Endothelial cell (in vitro differentiated cells): ENCODE measurements around a stretch of chr18.

DNA sequence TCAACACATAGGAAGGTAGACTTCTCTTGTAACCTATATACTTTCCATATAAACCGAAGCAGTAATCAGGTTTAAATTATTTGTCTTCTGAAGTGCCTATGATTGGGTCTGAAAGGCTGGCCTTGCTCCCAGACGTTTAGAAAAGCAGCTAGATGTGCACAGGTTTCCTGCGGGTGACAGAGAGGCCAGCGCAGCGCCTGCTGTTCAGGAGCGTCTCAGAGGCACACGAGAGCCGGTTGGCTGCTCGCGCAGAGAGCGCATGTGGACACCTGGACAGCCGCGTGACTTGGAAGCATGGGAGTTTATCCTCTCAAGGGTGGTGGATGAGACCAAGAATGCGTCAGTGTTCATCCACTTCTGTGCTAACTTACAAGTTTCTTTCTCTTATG is 303.7 kb downstream of the PTGR3 start:
- PRO-cap, result no peak

DNA sequence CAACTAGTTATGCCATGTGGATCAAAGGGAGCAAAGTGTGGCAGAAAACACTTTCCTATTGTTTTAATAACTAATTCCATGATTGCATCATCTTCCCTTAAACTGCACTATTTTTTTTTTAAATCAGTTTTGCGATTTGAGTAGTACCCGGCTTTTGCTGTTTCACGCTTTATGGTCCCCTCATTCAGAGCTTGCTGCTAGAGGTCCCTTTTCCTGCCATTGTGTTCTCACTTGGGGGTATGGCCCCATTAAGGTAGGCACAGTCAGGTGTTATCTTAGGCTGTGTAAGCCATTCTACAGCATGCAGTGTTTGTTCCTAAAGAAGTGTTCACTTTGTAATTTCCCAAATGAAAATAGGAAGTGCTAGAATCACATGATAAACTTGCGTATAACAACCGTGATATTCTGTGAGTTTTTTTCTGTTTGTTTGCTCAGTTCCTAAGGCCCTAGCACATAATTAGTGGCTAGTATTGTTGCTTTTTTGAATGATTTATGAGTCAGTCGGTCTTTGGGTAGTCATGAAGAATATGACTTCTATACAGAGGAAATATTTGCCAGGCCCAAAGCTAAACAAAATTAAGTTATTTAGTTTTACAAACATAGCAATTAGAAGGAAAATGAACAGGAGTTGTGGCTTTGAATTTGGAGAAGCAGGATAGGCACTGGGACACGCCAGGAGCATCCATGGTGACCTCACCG is 225.7 kb downstream of the PTGR3 start:
- PRO-cap, result no peak

- PRO-cap, result unidirectional peak, minus-strand start at chr18:75070667; bidirectional peak, plus-strand start at chr18:75071021, minus-strand start at chr18:75070842; bidirectional peak, plus-strand start at chr18:75071222, minus-strand start at chr18:75071147
These were observed 138.1 kb downstream of the PTGR3 start for GRCh38 chr18:75070470-75071671.

DNA sequence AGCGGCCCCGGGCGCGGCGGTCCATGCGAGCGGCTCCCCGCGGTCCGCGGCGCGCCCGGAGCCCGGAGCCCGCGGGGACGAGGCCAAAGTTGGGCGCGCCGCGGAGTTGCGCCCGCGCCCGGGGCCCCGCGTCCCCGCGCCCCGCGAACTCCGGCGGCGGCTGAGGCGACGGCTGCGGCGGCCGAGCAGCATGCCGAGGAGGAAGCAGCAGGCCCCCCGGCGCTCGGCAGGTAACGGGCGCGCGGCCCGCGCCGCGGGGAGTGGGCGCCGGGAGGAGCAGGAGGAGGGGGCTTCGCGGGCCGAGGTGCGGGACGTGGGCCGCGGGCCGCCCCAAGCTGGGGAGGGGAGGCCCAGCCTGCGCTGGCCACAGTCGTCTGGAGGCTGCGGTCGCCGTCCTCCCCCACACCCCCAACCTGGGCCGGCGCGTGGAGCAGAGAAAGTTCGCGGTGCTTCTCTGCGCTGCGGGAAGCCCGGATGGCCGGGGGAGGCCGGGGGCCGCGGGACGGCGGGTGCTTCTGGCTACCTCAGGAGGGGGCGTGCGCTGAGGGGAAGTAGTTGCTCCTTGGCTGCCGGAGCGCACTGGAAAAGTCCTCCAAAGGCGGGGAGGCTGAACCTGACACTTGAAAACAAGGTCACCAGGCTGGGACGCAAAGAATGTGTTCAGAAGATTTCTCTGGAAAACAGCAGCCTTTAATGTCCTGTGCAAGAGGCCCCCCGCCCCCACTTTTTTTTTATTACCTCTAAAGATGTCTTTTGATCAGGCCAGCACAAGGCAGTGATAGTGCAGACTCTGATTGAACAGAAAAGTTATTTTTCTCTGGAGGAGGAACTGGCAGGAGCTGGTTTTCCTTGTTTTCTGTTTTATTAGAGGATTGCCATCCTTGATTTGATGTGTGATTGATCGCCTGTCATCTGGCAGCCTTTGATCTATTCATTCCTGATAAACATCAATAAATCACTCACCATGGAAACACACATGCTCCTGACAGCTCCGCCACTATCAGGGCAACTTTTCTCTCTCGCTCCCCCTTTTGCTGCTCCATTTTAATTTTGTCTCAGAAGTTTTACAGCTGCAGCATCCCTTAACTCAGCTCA is 1.4 kb downstream of the TSHZ1 start:
- PRO-cap, result unidirectional peak, minus-strand start at position 376 of the sequence; unidirectional peak, minus-strand start at position 476 of the sequence

DNA sequence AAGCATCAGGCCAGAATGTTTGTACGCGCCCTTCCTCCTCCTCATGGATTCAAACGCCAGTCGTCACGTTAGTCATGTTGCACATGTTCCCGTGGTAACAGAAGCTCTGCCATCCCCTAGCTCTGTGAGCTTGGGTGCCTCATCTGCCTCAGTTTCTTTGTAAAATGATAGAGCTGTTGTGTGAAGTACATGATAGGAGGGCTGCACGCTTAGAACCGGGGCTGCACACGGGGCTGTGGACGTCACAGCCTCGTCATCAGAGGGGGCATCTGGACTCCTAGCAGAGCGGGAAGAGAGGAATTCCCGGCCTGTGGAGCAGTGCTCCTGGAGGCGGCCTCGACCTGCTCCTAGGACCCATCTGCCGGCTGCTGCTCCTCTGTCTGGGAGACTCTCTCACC is 47.1 kb downstream of the TSHZ1 start:
- PRO-cap, result no peak

GRCh38 chr18:76130595-76131532 is 364.2 kb downstream of the ZNF516 start:
- PRO-cap, result no peak

GRCh38 chr18:76408427-76409024 is 86.5 kb downstream of the ZNF516 start:
- PRO-cap, result no peak

DNA sequence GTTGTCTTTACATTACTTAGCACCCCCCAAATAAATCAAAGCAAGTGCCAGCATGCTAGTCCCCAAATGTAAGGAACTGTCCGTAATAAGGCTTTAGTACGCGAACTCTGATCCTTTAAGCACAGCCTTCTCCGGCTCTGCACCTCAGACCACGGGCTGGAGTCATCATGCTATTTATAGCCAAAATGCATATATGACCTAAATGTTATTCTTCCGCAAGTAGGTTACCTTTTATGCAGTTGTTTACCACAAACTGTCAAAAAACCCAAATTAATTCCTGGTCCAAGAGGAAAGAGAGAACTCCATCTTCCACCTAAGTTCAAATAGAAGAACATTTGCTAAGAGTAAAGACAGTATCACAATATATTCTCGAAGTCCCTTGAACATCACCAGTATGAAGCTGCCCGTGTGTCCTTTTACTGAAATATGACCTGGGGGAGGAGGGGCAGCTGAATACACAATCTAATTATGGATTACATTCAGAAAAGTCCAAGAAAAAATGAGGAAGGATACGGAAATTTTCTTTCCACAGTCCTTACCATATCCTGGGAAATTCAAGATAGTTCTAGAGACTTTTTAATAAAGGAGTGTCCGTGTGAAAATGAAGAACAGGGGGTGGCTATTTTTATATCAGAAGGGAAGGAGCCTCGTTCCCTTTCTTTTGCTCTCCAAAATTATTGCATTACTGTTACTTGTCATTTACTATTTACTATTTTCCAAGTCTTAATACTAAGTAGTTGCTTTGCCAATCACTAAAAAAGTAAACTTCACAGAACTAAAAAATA is 42.5 kb downstream of the ZNF516 start:
- PRO-cap, result bidirectional peak, plus-strand start at position 259 of the sequence, minus-strand start at position 143 of the sequence

DNA sequence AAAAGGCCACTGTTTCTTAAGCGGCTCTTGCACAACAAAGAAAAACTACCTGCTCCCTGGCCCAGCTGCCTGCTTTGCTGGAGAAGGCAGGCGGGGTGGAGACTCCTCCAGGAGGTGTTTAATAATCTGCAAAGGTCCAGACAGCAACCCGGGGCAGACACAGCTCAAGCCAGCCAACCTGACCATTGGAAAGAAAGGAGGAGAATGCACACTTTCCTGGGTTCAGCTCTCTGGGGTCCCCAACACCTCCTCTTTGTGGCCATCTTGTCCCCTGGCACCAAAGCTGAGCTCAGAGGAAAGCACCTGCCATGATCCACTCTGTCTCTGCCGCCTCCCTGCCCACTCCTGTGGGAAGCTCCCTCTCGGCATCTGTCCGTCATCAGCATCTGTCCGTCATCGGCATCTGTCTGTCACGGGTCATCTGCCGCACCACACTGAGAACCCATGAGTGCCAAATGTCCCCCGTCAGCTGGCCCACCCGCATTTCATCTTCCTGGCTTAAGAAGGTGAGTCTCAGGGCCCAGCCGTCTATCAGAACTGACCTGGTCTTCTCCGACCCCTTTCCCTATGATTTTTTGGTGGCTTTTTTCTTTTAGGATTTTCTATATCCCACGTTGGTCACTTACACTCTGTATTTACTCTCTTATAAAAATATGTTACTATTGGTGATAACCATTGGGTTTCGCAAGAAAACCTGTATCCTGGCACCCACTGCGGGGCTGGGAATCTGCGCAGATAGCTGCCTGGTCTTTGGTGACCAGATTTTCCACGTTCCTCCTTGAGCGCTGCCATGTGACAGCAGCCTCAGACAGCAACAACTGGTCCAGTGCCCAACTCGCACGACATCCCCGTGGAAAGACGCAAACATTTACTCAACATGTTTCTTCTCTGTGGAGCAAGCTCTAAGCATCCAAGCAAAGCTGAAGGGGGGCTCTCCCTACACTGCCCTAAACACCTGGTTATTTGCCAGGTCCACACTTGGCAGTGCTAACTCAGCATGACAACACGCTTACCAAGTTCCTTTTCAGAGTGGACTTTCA is 11.6 kb downstream of the ZNF516 start:
- PRO-cap, result no peak

GRCh38 chr18:76559239-76559624 is 64.2 kb upstream of the ZNF516 start:
- PRO-cap, result no peak

DNA sequence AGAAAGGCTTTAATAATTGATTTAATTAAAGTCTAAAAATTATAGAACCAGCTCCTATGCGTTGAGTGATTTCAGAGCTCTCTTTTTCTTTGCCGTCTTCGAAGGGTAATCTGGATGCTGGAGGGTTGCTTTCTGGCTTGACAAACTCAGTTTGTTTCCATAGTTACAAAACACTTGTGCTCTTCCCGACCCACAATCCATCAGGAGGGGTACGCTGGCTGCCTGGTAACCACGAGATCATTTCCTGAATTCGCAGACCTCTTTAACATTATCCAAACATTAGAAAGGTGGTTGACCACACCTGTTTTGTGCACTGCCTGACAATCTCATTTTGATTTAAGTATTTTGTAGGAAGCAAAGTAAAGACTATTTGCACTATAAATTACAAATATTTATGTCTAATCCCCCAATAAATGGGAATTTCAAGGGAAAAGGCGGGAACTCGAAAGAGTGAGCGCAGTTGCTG is 143.9 kb upstream of the ZNF516 start:
- PRO-cap, result bidirectional peak, plus-strand start at position 241 of the sequence, minus-strand start at position 112 of the sequence

- PRO-cap, result no peak
These were observed 141.3 kb downstream of the MBP start for GRCh38 chr18:76991077-76991875.

DNA sequence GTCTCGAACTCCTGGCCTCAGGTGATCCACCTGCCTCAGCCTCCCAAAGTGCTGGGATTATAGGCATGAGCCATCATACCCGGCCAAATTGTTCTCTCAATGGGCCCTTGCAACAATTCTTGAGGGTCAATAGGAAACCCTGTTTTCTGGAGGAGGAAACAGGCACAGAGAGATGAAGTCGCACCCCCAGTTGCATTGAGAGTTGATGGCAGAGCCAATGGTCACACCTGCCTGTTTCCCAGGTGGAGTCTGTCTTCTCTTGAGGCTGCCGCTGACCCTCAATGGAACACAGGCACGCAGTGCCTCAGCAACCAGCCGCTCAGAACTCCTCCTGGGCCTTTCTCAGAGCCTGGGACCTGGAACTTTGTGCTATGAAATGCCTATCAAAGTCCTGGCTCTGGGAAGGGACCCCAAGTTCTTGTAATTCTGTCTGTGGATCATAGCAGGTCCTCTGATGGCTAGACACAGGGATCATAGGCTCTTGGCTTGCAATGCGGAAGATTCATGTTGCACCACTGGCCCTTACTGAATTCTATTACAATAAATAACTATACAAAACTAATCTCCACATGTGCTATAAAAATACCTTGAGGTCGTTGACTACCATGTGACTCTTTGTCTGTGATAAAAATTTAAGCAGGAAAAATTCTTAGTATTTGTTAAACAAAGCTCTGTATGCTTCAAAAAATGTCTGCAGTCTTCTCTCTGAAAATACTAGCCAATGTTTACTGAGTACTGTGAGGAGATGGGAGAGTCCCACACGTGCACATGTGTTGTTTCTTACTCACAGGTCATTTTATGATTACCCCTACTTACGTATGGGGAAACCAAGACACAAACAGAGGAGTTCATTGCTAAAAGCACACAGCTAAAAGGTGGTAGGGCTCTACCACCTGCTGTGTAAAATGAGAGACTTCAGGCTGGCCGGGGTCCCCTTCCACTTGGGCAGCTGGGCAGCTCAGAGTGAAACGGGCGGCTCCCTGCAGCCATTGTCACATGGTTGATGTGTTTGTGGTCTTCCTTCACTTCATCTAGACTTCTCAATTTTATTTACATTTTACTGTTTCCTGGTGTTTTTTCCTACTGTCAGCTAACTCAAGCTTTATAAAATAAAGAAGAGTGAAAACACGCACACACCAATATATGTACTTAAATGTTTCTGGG is 71.5 kb downstream of the MBP start:
- PRO-cap, result no peak

GRCh38 chr18:77084637-77085050 is 47.9 kb downstream of the MBP start:
- PRO-cap, result no peak

- PRO-cap, result no peak
These were observed 37.1 kb downstream of the MBP start for GRCh38 chr18:77095297-77096099.

GRCh38 chr18:77098005-77099284 is 34.1 kb downstream of the MBP start:
- PRO-cap, result unidirectional peak, minus-strand start at chr18:77098094

GRCh38 chr18:77099404-77100111 is 33.0 kb downstream of the MBP start:
- PRO-cap, result unidirectional peak, plus-strand start at chr18:77099906

DNA sequence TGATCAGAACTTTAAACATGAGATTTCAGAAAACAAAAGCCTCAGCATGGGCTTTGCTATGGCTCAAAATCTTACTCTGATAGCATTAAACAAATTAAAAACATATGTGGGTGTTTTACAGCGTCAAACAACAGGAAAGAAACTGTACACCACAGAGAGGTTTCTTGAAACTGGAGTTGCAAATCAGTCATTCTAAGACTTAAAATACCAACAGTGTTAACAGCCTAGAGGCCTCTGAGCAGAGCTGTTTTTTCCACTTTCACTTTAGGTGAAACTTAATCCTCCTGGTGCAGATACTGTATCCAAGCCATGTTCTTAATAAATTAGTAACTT is 30.0 kb downstream of the MBP start:
- PRO-cap, result no peak

GRCh38 chr18:77124645-77125681 is 7.6 kb downstream of the MBP start:
- PRO-cap, result no peak

- PRO-cap, result no peak
These were observed 42.3 kb upstream of the GALR1 start for GRCh38 chr18:77207269-77207840.